Camera-type eye (tissue), 1 donor: ENCODE data around the genes PDGFC, GASK1B and TKTL2.

- RAMPAGE, long total RNA: no peak
These were observed at the start of gene PDGFC for GRCh38 chr4:156971540-156972493. Gene PDGFC (minus strand): TSS chr4:156971799.

GRCh38 chr4:158172054-158173371 lies at the start of gene GASK1B:
Gene GASK1B (minus strand): TSS chr4:158173025.
- RAMPAGE, long total RNA: no peak

DNA sequence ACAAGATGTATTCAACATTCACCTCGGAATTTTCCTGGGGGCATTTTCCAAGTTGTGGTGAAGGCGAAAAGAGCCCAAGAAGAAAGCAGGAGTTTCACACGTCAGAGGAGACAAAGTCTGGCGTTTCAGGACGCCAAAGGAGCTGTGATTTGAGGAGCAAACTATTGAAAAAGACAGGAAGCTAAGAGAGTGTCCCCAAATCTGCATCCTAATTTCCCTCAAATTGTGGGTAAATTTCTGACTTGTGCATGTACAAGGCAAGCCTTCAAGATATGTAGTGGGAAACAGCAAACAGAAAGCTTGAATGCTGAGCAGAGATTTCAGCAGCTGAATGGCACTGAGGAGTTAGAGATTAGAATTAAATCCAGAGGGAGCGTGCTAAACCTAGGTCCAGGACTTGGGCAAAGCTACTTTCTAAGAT lies 9.2 kb upstream of the GASK1B start:
- RAMPAGE, long total RNA: no peak

DNA sequence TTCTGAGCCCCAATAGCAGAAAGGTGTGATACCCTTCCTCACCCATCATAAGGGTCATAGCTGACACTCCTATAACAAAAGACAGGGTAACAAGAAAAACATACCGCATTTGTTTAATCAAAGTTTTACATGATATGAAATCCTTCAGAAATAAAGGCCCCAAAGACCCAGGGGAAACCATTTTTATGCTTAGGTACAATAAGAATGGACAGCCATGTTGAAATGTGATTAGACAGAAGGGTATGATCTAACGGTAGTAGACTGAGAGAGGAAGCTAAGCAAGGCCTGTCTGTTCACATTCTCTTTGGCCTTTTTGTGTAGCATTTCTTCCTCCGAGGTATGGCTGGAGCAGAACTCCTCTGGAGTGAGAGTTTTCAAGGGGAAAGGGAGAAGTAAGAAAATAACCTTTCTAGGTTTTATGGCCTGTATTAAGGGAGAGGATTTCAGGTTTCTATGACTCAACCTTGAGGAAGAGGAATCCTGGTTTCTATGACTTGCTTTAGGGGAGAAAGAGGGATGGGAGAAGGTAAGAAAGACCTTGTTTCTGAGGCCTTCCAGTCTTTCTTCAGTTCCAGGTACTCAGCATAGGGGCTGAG lies 14.2 kb downstream of the ETFDH start:
- RAMPAGE, long total RNA: no peak

GRCh38 chr4:159010531-159011386 lies 24.3 kb downstream of the C4orf45 start:
- RAMPAGE, long total RNA: no peak

DNA sequence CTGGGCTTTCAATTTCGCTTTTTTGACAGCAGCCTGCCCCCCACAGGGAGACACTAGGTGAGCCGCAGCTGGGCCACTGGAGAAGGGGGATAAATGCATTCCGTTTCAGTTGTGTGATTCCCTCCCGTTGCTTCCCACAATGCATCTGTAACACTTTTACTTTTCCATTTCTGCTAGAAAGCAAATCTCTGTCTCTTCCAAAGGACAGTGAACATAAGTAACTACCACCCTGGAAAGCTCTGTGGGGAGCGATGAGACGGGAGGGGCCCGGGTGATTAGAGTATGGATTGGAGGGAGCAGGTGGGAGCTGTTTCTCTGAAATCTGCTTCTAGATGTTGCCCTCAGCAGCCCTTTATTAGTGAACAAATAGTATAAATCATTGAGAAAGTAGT lies 18.3 kb downstream of the C4orf45 start:
- RAMPAGE, long total RNA: no peak

DNA sequence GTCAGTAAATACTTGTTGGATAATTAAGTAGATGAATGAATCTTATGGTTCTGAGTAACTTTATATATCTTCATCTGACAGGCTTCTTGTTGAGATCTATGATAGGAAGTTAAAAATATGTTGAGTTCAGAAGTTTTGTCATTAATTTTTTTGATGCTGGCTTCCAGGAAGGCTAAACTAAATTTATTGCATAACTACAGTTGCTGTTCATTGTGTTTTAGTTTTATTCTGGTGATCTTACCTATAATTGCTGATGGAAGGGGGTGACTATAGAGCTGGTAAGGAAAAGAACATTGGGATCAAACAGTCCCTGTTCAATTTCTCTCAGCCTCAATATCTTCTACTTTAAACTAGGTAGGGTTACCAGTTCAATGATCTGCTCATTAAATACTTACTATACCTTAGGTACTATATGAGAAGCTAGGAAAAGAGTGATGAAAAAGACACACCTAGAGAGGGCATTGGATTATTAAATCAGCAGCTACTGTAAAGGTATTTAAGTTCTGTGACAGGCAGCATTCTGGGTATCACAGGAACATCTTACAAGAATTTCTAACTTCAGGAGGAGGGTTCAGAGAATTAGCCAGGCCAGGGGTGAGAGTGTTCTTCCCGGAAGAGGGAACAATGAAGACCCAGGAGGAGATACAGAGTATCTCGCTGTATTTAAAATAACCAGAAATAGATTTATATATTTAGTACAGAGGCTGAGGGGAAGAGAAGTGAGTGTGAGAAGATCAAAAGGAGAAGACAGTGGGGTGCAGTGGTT lies 186.5 kb downstream of the RAPGEF2 start:
- RAMPAGE, long total RNA: no peak

GRCh38 chr4:159308254-159309666 lies 205.9 kb downstream of the RAPGEF2 start:
- RAMPAGE, long total RNA: no peak

GRCh38 chr4:159317223-159317613 lies 214.3 kb downstream of the RAPGEF2 start:
- RAMPAGE, long total RNA: no peak

- RAMPAGE, long total RNA: no peak
These were observed 256.0 kb downstream of the RAPGEF2 start for GRCh38 chr4:159358617-159359476.

DNA sequence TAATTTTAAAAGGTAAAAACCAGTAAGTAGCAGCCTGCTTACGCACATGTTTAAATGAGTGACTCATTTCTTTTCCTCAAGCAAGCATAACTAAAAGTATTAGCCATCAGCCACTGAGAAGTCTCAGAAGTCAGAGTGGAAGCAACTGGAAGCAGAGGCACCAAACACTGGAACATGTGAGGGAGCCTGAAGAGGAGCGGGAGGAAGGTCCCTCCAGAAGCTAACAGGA lies 257.7 kb downstream of the RAPGEF2 start:
- RAMPAGE, long total RNA: no peak

DNA sequence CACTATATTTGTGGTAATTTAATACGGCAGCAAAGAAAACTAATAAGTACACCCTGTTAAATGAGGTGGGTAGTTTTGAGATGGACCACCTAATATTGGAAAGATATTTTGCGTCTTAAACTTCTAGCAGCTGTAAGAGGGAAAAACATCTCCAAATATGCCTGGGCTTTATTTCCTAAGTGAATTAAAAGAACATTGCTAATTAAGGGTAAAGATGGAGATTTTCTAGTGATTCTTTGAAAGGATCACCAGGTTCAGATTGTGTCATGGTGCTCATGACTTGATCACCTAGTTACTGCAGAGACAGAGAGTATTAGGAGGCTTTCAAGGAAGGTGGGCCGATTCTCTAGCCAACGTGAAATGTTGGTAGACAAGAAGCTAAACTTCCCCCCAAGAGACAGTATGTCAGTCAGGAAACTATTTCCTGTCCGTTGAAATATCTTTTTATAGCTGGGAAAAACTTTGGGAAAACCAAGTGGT lies 295.1 kb downstream of the RAPGEF2 start:
- RAMPAGE, long total RNA: no peak

- RAMPAGE, long total RNA: no peak
These were observed 1014.3 kb downstream of the FSTL5 start for GRCh38 chr4:161149539-161149938.

DNA sequence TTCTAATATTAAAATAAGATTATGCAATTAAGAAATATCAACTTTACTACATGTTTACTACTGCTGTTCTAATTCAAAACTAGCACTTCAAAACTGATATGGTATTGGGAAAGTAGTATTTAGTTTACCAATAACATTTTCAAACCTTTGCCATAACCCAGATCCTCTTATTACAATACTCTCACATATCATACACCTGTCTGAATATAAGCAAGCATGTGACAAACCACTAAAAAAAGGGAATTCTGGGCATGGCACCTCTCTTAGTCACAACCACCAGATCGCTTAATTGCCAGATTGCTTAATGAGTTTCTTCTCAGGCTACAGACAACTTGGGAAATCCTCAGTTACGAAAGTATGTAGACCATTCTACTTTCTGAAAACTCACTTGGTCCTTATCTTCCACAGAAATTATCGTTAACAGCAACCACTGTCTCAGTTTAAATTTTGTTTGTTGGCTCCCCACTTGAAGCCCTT lies 2.1 kb downstream of the NAF1 start:
- RAMPAGE, long total RNA: no peak

DNA sequence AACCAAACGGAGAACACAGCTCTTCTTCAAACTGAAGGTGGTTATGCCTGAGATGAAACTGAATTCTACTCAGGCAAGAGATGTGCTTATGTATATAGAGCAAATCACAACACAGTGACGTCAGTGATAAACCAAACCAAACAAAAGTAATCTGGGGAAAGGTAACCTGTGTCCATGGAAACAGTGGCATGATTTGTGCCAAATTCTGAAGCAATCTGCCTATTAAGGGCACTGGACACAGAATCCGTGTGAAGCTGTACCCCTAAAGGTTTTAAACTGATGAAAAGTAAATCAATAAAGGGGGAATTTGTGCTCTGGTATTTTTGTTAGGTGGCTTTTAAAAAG lies 38.5 kb downstream of the NPY5R start:
- RAMPAGE, long total RNA: no peak

- RAMPAGE, long total RNA: no peak
These were observed at the start of gene TKTL2 for GRCh38 chr4:163473539-163474072. Gene TKTL2 (minus strand): TSS chr4:163473754.

GRCh38 chr4:163528678-163529271 lies 34.3 kb downstream of the TMA16 start:
- RAMPAGE, long total RNA: no peak

DNA sequence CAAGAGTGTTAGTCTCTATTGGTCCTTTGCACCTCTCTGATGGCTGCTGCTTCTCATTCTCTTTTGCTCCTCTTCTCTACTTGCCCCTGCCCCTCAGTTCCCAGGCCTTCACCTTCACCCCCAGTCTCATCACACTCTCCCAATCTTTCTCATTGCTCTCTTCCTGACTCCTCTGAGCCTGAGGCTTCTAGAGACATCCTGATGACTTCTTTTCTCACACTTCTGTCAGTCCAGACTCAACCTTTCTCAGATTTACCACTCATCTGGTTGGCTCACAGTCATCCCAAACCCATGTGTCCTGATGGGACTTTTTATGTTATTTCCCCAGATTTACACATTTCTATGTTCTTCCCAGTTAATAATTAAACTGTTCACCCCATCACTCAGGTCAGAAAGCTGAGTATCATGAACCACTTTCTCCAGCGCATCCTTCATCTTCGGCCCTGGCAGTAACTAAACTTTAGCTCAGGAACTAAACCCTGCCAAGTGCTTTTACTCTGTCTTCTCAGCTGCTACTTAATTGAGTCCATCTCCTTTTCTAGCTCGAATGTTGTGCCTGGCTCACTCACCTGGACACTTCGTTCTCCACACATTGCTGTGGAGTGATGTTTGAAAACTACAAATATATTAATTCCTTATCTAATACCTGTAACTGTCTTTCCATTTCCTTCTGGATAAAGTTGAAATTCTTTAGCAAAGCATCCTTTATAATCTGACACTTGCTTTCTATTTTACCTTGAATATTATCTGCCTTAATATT lies 68.1 kb downstream of the TMA16 start:
- RAMPAGE, long total RNA: no peak

DNA sequence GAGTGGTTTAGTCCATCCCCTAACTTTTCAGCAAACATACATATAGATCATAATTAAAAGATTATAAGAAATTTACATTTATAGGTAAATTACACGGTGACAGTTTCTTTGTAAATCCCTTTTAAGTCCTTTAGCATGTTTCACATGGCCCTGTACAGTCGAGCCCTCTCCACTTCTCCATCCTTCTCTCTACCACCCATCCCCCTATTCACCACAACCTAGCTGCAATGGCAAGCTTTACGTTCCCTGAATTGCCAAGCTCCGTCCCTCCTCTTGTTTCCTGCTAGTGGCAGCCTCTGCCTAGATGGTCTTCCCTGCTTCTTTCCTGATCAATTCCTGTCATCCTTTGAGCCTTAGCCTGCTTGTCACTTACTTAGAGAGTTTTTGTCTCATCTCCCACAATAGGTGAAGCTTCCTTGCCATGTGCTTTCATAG lies 116.2 kb downstream of the TMA16 start:
- RAMPAGE, long total RNA: no peak

DNA sequence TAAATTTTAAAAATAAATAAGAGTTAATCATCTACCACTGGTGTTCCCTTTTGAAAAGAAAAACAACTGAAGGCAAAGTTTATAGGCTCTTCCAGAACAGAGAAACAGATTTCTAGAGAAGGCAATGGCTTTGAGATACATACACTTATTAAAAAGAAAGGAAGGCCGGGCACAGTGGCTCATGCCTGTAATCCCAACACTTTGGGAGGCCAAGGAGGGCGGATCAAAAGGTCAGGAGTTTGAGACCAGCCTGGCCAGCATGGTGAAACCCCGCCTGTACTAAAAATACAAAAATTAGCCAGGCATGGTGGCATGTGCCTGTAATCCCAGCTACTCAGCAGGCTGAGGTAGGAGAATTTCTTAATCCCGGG lies 23.6 kb downstream of the TRIM75 start:
- RAMPAGE, long total RNA: no peak